SP-49 (cell line): ENCODE measurements around the genes OSBPL1A, DSC3, DSG2 and TTR.

DNA sequence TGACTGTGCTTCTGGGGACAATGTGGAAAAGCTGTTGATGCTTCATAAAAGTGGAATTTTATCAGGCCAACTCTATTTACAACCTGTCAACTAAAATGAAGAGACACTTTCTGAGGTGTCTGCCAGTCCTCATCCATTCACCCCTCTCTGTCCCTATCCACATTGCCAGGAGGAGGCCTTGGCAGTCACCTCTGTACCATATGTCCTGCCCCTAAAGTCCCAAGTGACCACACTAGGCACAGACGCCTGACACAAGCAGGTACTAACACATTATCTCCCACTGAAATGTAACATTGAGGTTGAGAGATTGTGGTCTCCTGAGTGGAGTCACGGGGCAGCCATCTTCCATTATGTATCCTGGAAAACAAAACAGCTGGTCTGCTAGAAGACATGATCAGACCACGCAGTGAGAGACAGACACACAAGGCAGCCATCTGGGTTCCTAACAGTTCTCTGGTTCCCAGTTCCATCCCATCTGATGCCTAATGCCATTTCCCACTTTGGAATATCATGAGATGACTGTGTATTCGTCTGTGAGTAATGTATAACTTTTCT, 71.3 kb downstream of the OSBPL1A start:
- PRO-cap: no peak

DNA sequence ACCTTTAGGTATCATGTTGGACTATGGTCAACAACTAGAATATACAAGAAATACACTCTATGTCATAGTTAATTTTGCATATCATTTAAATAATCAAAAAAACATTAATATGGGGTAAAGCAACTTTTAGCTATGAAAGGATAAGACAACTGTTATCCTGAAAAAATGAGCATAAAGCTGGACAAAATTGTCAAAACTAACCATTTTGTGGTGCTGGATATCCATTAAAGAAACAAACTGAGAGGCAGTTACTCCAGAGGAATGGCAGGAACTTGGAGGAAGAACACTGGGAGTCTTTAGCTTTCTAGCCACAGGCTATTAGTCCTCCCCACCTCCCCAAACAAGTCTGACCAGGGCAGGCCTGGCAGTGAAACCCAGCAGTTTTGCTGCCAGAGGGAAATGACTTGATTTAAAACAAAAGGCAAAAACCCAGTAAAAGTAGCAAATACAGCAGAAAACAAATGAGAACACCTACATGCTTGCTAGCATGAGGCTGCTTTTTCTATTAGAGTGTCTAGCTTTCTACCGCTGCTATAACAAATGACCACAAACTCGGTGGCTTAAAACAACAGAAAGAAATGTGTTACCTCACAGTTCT, 34.9 kb downstream of the OSBPL1A start:
- PRO-cap: no peak

- PRO-cap: no peak
Observed at GRCh38 chr18:24396820-24397951, at the start of gene OSBPL1A. TSS of gene OSBPL1A (minus strand) at chr18:24397824.

DNA sequence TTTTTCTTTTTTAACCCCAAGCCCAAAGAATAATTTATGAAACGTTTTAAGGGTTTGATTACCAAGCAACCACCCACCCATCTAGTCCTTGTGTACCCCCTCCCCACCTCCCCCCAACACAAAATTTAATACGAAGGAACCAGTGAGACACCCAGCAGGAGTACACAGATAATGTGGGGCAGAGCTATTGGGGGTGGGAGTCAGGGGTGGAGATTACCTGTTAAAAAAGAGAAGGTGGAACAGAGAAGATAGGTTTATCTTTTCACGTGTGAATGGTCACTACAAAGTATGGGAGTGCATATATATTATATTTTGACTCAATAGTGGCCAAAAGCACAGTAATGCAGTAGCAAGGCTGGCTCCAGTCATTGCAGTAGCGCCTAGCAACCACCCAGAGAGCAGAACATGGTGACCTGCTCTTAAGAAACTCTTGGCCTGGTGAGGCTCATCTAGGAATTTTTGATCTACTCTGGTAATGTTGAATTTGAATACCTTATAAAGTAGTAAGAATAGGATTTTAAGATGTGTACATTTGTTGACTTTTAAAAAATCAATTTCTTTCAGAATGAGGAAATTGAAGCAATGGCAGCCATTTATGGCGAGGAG, 988 bp downstream of the IMPACT start:
- PRO-cap: no peak

- PRO-cap: no peak
Observed at GRCh38 chr18:24560454-24560956, 100.1 kb downstream of the HRH4 start.

- PRO-cap: no peak
Observed at GRCh38 chr18:25503519-25504060, 151.6 kb upstream of the ZNF521 start.

- PRO-cap: no peak
Observed at GRCh38 chr18:26460549-26461140, 87.7 kb downstream of the KCTD1 start.

DNA sequence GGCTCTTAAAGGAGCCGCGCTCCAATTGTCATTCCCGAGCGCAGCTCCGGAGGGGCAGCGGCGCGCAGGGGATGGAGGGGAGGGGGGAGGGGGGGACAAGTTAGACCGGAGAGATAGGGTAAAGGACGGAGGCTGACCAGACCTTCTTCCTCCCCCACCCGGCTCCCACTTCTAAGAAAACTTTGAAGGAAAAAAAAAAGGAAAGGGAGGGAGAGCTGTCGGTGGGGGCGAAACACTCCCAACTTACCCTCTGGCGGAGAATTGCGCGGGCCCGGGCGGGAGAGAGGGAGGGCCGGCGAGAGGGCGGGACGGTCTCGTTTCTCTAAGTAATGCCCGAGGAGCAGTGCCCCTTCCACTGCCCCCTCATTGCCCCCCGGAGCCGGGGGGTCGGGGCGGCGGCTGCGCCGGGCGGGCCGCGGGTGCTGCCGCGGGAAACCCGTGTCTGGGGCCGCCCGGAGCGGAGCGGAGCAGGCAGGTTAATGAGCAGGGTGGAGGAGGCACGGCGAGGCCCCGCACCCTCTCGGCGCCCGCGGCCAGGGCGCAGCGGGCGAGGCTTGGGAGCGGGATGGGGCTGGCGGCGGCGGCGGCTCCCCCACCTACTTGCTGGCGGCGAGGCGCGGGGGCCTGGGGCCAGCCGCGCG, 411 bp upstream of the KCTD1 start:
- PRO-cap: no peak

GRCh38 chr18:26703213-26704060, 155.1 kb upstream of the KCTD1 start:
- PRO-cap: no peak

- PRO-cap: no peak
Observed at GRCh38 chr18:26741602-26742096, 123.9 kb downstream of the AQP4 start.

DNA sequence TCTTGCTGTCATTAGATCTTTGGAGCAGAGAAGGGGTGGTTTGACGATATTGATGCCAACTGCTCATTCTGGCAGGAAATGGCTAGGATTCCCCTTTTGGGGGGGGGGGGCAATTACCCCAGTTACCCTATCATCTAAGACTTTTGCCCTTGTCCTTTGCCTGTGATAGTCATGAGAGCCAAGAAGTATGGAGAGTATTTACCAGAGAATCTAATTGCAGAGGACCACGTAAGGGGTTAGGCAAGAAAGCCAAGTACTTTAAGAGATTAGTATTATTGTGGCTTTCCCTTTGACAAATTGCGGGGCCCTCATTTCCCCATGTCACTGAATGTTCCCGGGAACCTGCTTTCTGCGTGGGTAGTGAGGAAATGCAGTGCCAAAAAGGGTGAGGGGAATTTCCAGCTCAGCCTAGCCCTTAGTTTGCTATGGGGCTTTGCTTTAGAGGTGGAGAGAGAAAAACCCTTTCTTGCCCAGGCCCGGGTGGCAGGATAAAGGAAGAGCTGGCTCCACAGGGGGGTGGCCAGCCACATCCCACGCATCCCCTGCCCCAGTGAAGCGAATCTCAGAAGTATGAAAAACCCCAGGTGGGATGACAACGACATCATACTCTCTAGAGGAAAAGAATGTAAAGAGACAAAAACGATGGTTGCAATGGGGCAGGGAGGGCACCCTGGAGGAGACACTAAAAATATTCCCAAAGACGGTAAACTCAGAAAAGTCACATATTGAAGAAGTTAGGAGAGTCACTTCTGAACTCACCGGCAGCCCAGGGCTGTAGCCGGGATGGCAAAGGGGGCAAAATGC, 1.4 kb downstream of the AQP4 start:
- PRO-cap: no peak

DNA sequence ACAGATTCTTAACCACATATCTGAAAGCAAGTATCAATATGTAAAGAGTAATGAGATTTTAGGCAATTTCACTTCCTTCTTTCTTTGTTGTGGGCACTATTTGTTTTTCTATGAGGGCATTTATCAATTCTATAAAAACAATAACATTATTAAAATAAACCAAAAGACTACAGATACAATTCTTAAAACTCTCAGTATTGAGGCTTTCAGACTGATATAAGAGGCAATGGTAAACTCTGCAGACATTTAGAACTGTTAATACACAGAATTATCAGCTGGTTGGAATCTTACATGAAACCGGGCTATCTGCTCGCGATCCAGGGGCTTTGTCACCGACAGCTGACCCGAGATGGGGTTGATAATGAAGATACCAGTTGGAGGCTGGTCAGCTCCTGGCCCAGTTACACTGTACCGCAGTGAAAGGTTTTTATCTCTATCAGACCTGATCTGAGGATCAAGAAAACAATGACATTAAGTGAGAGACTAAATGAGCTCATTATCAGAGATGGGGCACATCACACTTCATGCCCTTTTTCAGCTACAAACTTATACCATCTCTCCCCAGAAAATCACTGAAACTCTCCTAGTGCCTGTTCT, 167.4 kb downstream of the CDH2 start:
- PRO-cap: no peak

- PRO-cap: no peak
Observed at GRCh38 chr18:28134651-28135257, 42.2 kb downstream of the CDH2 start.

- PRO-cap: no peak
Observed at GRCh38 chr18:30175280-30175751, 867.2 kb downstream of the DSC3 start.

DNA sequence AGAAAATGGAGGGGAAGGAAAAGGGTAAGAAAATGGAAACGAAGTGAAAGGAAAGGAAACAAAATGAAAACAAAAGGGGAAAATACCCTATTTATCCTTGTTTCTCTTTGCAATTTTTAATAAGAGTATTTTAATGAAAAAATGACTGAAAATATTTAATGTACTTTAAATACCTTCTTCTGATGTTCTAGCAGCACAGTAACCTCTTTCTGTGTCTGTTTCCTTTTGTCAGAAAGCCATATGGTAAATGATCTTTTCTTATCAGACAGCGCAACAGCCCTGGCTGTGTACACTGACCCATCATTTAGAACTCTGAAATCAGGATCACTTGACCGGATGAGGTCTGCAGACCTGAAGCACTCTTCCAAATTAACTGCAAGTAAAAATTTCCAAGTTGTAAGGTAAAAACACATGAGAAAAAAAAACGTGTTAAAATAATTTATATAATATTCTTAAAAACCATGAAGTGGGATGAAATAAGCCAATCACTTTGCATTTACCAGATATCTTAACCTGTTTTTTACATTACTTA, 11.7 kb downstream of the DSC3 start:
- PRO-cap: no peak

- PRO-cap: no peak
Observed at GRCh38 chr18:31042035-31043504, at the start of gene DSC3. TSS of gene DSC3 (minus strand) at chr18:31042742.

DNA sequence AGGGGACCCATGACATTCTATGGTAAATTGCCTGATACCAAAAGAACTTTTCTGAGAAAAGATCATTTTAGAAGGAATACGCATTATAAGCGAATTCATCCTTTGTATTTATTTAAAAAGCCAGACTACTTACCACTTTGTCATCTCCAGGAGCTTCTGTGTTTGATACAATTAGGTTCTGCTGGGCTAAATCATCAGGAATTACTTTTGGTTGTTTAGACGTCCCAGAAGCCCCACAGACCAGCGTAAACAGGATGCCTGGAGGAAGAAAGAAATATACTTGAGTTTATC, 28.0 kb upstream of the DSC3 start:
- PRO-cap: no peak

- PRO-cap: no peak
Observed at GRCh38 chr18:31206013-31206415, 43.4 kb upstream of the DSC1 start.

DNA sequence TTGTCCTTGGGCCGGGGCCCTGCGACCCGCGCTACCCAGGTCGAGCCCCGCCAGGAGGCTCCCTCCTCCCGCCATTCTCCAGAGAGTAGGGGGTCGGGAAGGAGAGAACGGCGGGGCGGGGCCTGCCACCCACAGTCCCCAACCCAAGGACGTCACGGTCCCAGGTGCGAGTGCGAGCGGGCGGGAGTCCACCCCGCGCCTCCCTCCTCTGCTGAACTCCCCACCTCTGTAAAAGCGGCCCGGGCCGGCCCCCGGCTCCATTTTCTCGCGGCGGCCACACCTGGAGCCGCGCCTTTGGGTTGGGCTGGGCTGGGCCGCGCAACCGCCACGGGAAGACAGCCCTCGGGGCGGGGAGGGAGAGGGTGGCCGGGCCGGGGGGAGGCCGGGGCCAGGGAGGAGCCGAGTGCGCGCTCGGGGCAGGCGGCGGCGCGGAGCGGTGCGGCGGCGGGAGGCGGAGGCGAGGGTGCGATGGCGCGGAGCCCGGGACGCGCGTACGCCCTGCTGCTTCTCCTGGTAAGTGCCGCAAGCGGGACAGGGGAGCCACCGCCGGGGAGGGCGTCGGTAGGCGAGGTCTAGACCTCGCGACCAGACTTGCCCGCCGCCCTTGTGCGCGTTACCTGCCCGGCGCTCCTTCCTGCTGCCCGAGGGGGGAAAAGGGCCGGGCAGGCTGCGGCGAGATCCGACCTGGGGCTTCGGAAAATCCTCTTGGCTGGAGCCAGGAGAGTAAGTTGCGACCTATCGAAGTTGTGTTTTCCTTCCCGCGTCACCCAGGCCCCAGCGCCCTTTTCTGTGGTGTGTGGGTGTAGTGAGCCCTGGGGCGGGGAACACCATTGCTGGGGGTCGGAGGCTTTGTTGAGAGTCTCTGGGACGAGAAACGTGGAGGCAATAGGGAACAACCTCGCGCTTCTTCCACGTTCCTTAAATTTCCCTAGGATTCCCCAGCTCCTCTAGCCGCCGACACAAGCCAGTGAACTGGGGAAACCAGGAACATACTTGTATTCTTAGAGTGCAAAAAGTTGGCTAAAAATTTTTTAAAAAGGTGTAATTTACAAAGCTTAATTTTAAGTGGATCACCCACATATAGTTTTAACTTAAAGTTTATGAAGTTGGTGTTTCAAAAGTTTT, at the start of gene DSG2:
TSS of gene DSG2 (plus strand) at position 394 of the 1,125 bp plus-strand sequence.
- PRO-cap: unidirectional peak, plus-strand start at position 163 of the sequence; bidirectional peak, plus-strand start at position 439 of the sequence, minus-strand start at position 230 of the sequence; bidirectional peak, plus-strand start at position 867 of the sequence, minus-strand start at position 789 of the sequence

GRCh38 chr18:31591325-31592152, at the start of gene TTR:
TSS of gene TTR (plus strand) at chr18:31591877.
- PRO-cap: no peak